H9 (cell line): ENCODE data around the gene FBXL22.

DNA sequence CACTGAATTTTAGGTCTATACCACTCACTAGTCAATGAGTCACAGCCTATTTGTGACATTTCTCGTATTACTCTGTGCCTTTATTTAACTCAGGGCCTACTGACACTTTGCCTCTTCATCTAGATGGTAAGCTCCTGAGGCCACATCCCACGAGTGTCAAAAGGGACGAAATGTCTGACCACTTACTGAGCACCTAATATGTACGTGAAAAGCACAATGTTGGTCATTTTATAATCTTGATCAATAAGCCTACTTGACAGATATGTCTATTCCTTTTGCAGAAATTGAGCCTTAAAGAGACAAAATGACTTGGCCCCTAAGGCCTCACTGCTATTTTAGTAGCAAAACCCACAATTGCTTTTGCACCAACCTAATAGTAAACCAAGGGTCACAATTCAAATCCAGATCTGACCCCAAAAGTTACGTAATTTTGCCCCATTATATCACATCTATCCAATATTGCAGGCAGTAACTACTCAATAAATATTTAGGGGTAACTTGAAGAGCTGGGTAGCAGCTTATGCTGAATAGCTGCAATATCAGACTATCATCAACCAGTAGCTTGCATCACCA lies 33.3 kb downstream of the RORA start:
- PRO-cap, result no peak

GRCh38 chr15:61227918-61228582 lies 1.1 kb downstream of the RORA start:
- PRO-cap, result no peak

- PRO-cap, result no peak
Observed at GRCh38 chr15:61853823-61854625, 206.2 kb downstream of the VPS13C start.

DNA sequence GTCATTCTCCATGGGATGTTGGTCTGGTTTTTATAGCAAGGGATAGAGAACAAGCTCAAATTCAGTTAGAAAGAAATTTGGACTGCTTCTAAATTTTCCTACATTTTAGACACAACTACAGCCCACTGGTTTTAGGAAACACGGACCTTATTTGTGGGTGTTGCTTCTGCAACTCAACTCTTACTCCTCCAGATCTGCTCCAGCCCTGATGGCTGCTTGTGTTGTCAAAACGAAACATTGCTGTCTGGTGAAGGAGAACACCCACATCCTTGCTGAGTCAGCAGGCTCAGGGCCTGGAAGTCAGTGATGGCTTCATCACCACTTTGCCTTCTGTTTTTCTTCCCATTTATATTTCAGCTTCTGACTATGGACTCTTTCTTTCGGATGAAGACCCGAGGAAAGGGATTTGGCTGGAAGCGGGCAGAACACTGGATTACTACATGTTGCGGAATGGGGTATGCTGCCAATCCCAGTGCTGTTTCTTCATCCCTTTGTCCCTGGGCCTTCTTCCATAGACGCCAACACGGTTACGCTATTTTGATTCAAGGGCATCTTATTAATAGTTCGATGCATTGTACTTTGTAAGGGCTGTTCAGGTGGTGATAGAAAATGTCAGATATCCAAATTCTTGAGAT lies 259.5 kb downstream of the TLN2 start:
- PRO-cap, result no peak

GRCh38 chr15:62889543-62890095 lies 152.9 kb upstream of the TPM1 start:
- PRO-cap, result no peak

GRCh38 chr15:62901120-62901817 lies 141.3 kb upstream of the TPM1 start:
- PRO-cap, result no peak

GRCh38 chr15:62935475-62936076 lies 107.0 kb upstream of the TPM1 start:
- PRO-cap, result no peak

DNA sequence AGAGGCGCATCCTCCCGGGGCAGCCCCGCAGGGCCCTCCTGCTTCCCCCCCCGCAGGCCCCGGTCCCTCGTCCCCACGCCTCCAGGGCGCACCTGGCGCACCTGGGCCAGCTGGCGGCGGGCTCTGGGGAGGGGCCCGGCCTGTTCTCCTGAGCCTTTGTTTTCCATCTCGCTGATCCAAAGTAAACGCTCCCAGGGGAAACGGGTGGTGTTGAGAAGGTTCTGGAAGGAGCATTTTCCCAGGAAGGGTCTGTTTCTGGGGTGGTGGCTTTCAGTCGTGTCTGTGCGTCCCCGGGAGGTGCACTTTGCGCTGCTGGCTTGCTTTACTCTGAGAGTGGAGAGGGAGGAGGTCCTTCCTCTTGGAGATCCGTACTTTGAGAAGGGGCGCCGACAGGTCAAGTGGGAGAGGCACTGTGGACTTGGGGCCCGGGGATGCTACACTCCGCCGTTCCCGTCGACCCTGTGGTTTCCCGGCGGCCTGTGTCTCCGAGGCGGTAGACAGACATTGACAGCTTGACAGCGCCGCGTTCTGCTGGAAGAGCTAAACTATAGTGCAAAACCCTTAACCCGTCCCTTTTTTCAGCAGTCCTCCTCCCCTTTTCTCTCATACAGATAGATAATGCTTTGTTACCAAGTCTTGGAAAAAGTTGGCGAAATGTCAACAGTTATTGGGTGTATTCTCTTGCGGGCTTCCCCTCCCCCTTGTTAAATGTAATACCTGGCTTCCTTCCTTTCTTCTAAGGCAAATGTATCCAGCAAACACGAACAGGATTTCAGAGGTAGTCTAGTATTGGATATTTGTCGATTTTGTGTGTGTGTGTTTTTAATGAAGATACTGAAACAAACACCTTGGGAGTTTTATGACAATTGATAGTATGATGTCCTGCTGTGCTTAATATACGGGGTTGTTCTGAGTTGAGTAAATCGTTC lies 6.5 kb downstream of the TPM1 start:
- PRO-cap, result bidirectional peak, plus-strand start at position 273 of the sequence, minus-strand start at position 103 of the sequence

GRCh38 chr15:63062095-63062957 lies 19.8 kb downstream of the TPM1 start:
- PRO-cap, result no peak

- PRO-cap, result unidirectional peak, plus-strand start at chr15:63256853
Observed at GRCh38 chr15:63256694-63257056, 20.7 kb upstream of the APH1B start.

DNA sequence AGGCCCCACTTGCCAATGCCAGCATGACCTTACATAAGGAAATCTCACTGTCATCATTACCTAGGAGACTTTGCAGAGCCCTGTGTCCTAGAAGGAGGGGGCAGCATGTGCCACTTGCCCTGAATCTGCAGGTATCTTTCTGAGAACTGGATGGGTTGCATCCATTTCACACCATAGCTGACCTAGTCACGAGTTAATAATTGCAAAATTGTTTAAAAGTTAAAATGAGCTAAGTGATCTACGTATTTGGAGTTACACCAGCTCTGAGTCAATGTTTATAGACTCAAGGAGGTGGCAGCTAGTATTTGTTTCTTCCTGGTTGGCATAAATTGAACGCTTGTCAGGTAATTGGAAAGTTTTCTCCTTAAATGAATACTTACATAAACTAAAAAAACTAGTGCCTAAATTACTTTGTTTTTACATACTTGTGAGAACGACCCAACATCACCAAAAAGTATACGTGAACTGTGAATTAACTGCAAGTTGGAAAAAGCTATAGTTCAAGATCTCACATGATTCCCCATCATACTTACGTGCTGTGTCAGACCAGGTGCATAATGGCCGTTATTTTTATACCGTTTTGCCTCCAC lies 14.1 kb downstream of the CA12 start:
- PRO-cap, result no peak

GRCh38 chr15:63372092-63372811 lies 9.4 kb downstream of the CA12 start:
- PRO-cap, result no peak

DNA sequence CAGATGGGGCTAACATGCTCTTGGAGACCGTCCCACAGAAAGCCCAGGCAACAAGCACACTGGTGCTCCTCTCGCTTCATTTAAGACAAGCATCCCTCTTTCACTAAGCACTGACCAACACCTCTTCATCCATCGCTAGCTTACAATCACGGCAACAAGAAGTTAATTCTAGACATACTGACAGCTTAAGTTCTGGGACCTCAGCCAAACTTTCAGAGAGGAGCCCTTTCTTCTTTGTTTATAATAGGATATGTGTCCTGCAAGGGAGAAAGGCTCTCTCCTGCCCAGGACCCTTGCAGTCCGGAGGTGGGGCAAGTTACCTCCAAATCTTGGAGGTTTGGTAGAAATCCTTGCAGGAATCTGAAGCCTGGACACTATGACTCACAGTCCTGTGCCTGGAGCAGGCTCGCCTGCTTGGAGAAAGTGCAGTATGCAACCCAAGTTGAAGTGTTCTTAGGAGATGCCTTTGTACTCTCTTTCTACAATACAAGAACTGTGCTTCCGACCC lies 6.5 kb downstream of the CA12 start:
- PRO-cap, result no peak

DNA sequence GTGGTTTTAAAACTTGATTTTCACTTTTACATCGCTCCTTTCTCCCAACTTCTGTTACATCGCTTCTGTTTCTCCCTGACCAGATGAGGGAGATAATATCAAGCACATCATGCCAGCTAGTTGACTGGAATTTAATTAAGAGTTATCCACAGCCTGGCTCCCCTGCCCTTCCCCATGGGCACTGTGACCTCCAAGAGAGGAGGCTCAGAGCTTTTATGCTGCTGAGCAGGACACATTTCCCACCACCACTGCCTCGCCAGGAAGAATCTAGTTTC lies 1.2 kb downstream of the CA12 start:
- PRO-cap, result no peak

- PRO-cap, result no peak
Observed at GRCh38 chr15:63389690-63390306, 8.2 kb upstream of the CA12 start.

DNA sequence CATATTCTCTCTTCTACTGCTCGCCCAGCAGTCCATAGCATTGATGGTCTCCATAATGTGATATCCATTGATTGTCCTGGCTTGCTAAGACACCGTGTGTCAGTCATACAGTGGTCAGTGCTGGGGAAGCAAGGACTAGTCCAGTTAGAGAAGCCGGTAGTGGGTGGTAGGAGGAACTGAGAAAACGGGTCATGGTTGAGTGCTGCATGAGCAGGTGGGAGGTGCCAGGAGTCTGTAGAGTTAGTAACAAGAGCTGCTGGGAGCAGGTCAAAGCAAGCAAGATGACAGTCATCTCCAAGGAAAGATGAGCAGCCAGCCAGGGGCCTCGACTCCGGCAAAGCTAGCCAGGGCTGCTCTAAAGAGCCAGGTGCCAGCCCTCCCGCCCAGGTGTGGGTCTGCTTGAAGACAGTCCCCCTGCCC lies 29.6 kb upstream of the USP3 start:
- PRO-cap, result no peak

GRCh38 chr15:63500664-63501224 lies 3.6 kb upstream of the USP3 start:
- PRO-cap, result no peak

DNA sequence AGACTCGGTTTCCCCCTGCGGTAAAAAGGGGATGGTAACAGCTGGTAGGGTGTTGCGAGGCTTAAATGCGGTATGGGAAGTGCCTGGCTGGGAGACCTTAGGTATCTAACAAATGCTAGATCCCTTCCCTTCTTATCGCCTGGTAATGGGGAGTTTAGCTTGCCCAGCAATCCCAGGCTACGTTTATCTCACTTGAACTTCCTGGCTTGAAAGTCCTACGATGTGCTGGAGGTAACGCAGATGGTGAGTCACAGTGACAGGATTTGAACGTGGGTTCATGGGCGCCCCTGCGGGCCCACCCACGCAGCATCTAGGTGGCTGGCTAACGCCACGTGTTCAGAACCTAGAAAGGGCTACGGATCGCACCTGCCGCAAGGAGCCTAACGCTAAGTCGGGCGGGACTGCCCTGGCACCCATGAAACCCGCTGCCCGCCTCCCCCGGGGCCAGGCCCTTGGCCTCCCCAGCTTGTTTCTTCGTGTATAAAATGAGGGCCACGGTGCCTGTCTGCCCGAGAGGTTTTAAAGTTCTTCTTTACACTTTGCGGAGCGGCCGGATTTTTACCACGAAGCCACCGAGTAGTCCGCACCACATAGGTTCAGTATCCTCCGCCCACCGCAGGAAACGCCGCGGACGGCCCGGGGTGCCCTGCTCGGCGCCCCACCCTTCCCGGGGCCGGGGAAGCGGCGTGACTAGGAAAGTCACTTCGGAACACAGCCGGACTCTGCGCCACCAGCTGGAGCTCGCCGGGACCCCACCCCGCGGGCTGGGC lies 545 bp upstream of the USP3 start:
- PRO-cap, result bidirectional peak, plus-strand start outside the sequence, minus-strand start at position 724 of the sequence

- PRO-cap, result no peak
Observed at GRCh38 chr15:63560595-63561313, 36.4 kb upstream of the FBXL22 start.

DNA sequence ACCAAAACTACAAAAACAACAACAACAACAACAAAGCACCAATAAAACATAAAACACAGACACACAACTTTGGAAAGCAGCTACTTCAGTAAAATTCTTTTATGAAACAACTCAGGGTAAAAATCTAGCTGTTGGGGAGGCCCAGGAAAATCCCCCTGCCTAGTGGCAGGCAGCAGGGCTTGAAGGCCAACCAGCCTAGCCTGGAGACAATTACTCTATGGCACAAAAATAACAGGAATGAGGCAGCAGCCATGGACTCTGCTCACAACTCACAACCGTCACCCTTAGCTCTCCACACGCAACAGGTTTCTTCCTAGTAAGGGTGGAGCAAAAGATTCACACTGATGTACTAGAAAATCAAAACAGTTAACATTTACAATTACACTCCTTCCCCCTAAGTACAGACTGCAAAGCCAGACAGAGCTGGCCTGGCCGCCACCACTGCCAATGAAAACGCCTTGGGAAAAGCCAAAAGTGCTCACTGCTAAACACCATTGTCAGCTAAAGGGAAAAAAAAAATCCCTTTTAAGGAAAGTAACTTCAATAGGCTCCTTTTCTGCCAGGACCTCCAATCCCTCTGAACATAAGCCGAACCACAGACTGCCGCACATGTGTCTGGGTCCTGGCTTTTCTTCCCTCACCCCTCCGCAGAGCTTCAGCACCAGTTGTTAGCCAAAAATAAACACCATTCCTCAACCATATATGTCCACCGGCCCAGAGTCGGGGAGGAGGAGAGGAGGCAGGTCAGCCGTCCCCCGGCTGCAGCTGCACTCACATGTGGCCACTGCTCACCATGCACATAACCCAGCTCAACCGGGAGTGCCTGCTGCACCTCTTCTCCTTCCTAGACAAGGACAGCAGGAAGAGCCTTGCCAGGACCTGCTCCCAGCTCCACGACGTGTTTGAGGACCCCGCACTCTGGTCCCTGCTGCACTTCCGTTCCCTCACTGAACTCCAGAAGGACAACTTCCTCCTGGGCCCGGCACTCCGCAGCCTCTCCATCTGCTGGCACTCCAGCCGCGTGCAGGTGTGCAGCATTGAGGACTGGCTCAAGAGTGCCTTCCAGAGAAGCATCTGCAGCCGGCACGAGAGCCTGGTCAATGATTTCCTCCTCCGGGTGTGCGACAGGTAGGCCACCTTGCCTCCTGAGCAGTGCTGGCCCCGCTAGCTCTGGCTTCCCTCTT lies at the start of gene FBXL22:
FBXL22 (plus strand) TSS at position 770 of the 1,184 bp plus-strand sequence.
- PRO-cap, result no peak